ENCODE data around the gene SLC48A1.

DNA sequence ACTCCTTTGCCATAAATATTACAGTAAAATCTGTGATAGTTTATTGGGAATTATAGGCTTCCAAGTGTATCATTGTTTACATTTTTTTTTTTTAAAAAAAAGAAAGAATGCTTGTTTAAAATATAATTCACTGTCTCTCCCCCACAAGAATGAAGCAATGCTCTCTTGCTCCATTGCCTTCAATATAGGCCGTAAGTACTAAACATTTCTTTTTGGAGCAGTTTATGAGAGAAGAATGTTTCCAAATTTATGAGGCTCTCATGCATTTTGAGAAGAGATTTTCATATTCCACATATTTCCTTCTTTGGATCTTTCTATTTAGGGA is 20.4 kb downstream of the SLC38A2 start:
- RRBS, result no CpG with 5 or more reads among the region's 1 CpG

GRCh38 chr12:46362932-46363355 is 9.6 kb downstream of the SLC38A2 start:
- RRBS, result no CpG with 5 or more reads among the region's 2 CpGs

DNA sequence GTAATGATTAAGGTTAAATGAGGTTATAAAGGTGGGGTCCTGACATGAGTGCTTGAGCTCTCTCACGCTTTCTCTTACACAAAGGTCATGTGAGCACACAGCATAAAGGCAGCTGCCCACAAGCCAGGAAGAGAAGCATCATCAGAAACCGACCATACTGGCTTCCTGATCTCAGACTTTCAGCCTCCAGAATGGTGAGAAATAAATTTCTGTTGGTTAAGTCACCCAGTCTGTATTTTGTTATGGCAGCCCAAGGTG is 97.4 kb upstream of the SLC38A2 start:
- RRBS, result no CpG with 5 or more reads among the region's 2 CpGs

- RRBS, result no CpG with 5 or more reads among the region's 1 CpG
These were observed 114.0 kb upstream of the SLC38A2 start for GRCh38 chr12:46486365-46487098.

GRCh38 chr12:46494321-46494928 is 121.9 kb upstream of the SLC38A2 start:
- RRBS, result no CpG with 5 or more reads among the region's 1 CpG

DNA sequence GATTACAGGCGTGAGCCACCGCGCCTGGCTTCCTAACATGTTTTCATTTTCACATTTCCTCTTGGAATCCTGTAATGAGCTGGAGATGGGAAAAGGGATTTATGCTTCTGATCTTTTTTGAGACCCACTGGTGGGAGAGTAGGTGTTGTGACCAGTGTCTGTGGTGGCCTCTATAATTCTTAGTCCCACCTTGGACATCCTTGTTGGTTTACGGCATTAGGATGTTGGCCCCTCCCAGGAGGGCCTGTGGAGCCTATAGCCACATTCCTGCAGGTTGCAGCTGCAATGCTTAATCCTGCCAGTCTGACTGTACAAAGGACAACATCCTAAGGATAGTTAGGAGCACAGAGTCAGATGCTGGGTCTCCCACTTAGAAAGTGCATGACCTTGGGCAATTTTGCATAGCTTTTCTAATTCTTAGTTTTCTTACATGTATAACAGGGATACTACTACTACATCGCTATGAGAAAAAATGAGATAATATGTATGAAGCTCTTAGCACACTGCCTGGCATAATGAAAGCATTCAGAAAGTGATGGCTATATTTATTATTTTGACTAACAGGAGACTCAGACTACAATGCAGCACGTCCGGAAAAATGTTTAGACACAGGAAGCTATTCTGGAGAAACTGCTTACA is 150.9 kb upstream of the SLC38A2 start:
- RRBS, result no CpG with 5 or more reads among the region's 7 CpGs

DNA sequence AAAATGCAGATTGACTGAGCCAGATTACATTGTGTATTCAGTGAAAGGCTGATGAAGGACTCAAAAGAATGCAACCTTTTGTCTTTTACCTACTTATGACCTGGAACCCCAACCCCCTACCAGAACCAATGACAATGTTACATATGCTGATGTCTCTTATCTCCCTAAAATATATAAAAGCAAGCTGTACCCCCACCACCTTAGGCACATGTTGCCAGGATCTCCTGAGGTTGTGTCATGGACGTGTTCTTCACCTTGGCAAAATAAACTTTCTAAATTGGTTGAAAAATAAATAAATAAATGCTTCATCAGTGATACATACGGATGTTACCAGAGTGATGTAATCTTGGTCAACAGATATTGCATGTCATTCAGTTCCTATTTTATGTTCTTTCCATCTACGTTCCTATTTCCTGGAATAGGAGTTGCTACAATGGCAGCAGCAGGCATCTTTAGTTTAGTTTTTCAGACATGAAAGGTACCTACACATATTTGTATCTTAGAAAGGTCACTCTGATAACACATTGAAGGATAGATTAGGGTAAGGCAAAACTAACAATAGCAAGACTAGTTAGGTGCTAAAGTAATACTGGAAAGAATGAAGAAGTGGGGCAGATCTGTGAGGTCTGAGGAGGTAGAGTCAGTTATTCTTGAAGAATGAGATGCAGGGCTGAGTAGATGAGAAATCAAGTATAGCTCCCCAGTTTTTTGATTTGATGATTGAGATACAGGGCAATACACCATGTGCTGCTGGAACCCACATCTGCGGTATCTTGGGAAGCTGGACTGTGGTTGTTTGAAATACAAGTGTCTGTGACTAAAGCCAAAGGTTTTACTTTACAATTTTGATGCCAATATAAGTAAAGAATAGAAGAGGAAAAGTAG is 189.7 kb upstream of the SLC38A2 start:
- RRBS, result no CpG with 5 or more reads among the region's 4 CpGs

DNA sequence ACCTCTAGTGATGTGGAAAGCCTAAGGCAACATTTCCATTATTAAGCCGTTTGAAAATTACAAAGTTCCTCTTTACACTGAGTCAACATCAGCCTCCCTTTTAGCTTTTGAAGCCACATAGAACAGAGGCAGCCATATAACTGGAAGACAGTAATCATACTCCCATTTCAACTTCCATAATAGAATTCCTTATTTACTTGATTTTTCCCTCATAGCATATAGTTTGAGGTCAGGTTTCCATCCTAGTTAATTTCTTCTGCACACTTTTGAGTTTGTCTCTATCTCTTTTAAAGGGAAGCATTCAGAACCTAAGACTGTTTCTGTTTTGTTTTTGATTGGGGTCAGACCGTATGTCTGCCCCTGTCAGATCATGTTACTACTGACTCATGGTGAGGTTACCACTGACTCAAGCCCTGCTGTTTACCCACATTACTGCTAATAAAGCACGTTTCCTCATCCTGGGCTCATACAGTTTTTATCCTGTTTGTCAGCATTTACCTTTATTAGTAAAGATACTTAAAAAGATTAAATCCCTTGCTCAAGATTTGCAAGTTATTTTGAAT is 160.9 kb downstream of the SLC38A4 start:
- RRBS, result no CpG with 5 or more reads among the region's 3 CpGs

DNA sequence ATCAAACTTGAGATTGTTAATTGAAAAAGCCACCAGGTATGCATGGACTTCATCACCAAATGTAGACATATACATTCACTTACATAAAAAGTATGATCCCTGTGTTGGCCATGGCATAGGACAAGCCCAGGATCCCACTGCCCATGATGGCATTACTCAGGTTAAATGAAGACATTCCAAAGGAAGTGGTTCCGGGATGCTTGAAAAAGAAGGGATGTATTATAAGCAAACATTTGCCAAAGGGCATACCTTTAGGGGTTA is 38.0 kb downstream of the SLC38A4 start:
- RRBS, result no CpG with 5 or more reads among the region's 1 CpG

- RRBS, result no CpG with 5 or more reads among the region's 2 CpGs
These were observed 17.5 kb downstream of the SLC38A4 start for GRCh38 chr12:46808215-46808777.

GRCh38 chr12:46830386-46831426 is 4.9 kb upstream of the SLC38A4 start:
- RRBS, result no CpG with 5 or more reads among the region's 36 CpGs

DNA sequence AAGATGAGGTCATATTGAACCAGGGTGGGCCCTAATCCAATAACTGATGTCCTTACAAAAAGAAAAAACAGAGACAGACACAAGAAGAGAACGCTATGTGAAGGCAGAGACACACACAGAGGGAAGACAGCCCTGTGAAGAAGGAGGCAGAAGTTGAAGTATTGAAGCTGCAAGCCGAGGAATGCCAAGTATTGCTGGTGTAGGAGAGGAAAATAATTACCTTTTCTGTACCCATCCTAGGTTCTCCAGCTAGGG is 105.4 kb upstream of the AMIGO2 start:
- RRBS, result no CpG with 5 or more reads among the region's 2 CpGs

DNA sequence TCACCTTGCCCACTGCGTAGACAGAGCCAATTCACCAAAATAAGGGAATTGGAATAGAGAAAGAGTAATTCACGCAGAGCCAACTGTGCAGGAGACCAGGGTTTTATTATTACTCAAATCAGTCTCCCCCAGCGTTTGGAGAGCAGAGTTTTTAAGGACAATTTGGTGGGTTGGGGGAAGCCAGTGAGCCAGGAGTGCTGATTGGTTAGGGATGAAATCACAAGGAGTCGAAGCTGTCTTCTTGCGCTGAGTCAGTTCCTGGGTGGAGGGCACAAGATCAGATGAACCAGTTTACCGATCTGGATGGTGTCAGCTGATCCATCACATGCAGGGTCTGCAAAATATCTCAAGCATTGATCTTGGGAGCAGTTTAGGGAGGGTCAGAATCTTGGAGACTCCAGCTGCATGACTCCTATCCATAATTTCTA is 126.1 kb upstream of the AMIGO2 start:
- RRBS, result no CpG with 5 or more reads among the region's 6 CpGs

- RRBS, result no CpG with 5 or more reads among the region's 2 CpGs
These were observed 264.2 kb upstream of the AMIGO2 start for GRCh38 chr12:47343876-47344423.

- RRBS, result no CpG with 5 or more reads among the region's 4 CpGs
These were observed 304.1 kb upstream of the AMIGO2 start for GRCh38 chr12:47383900-47384311.

GRCh38 chr12:47772755-47774001 is at the start of gene SLC48A1:
Gene SLC48A1 (plus strand): TSS chr12:47773238.
- RRBS, result 1% methylated on average over 34 of the region's 125 CpGs

- RRBS, result no CpG with 5 or more reads among the region's 7 CpGs
These were observed 7.1 kb downstream of the SLC48A1 start for GRCh38 chr12:47780175-47780585.

DNA sequence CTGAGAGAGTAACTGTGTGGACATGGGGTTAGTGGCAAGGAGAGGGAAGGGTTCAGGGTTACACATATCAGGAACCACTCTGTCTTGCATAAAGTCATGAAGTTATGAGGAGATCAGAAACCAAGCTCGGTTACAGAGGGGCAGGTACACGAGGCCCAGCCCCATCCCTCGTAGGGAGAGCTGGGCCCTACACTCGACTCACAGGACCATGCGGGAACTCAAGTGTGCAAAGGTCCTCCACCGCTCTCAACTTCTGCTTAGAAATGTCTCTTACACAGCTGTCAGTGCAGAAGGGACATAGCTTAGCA is 15.3 kb downstream of the SLC48A1 start:
- RRBS, result no CpG with 5 or more reads among the region's 6 CpGs

GRCh38 chr12:47794373-47795176 is 21.5 kb downstream of the SLC48A1 start:
- RRBS, result 97% methylated on average over 5 of the region's 11 CpGs